Mesenchymal stem cell of the bone marrow (primary cell): ENCODE data around the genes KCNQ5 and COL12A1.

DNA sequence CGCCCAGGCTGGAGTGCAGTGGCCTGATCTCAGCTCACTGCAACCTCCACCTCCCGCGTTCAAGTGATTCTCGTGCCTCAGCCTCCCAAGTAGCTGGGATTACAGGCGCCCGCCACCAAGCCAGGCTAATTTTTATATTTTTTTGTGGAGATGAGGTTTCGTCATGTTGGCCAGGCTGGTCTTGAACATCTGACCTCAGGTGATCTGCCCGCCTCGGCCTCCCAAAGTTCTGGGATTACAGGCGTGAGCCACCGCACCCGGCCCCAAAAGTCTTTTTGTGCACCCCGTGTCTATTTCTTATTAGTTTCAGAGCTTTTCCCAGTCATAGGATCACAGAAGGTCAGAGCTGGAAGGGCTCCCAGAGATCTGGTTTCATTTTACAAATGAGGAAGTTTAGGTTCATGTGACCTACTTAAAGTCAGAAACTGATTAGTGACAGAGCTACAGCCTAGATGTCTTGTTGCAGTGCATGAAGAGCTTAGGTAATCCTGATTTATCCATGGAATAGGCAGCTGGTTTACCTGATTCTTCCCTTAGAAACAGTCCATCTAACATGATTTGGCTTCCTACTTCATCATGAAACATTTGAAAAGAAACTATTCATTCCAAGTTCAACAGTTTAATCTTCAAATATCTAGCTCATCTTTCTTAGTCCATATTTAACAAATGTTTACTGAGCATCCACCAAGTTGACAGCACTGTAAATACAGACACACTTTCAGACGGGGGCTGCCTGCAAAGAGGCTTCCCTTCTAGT is 1.5 kb upstream of the OGFRL1 start:
- CAGE, long polyA plus RNA, result no peak

DNA sequence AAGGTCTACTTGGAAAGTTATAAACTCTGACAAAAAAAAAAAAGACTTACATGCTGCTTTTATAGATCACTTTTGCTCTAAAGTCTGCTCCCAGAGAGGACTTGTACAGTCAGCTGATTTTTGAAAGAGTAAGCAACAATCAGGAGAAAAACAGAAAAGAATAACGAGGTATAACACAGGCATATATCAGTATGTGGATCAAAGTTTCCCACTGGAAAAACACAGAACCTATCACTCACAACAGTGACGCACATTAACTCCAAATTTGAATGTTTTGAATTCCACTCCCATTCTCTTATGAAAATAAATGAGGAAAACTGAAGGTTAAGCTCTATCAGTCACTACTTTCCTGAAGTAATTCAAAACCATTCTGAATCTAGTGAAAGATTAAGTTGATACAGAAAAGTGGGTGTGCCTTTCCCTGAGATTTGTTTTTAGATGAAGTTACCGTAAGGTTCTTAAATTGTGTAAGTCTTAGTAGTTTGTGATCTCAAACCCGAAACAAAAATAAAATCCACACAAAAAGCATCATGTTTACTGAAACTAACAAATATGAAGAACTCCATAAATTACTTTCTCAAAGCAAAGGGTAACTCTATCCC is 115.6 kb downstream of the OGFRL1 start:
- CAGE, long polyA plus RNA, result no peak

GRCh38 chr6:71417888-71418352 is 129.3 kb downstream of the OGFRL1 start:
- CAGE, long polyA plus RNA, result no peak

DNA sequence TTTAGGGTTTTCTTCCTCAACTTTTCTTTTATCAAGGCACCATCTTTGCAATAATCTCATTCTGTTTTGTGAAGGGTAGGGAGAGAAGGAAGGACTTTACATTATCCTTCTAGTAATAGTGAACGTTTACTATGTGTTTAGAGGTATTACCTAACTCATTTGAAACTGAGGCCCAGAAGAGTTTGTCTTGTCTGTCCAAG is 164.8 kb downstream of the RIMS1 start:
- CAGE, long polyA plus RNA, result no peak

DNA sequence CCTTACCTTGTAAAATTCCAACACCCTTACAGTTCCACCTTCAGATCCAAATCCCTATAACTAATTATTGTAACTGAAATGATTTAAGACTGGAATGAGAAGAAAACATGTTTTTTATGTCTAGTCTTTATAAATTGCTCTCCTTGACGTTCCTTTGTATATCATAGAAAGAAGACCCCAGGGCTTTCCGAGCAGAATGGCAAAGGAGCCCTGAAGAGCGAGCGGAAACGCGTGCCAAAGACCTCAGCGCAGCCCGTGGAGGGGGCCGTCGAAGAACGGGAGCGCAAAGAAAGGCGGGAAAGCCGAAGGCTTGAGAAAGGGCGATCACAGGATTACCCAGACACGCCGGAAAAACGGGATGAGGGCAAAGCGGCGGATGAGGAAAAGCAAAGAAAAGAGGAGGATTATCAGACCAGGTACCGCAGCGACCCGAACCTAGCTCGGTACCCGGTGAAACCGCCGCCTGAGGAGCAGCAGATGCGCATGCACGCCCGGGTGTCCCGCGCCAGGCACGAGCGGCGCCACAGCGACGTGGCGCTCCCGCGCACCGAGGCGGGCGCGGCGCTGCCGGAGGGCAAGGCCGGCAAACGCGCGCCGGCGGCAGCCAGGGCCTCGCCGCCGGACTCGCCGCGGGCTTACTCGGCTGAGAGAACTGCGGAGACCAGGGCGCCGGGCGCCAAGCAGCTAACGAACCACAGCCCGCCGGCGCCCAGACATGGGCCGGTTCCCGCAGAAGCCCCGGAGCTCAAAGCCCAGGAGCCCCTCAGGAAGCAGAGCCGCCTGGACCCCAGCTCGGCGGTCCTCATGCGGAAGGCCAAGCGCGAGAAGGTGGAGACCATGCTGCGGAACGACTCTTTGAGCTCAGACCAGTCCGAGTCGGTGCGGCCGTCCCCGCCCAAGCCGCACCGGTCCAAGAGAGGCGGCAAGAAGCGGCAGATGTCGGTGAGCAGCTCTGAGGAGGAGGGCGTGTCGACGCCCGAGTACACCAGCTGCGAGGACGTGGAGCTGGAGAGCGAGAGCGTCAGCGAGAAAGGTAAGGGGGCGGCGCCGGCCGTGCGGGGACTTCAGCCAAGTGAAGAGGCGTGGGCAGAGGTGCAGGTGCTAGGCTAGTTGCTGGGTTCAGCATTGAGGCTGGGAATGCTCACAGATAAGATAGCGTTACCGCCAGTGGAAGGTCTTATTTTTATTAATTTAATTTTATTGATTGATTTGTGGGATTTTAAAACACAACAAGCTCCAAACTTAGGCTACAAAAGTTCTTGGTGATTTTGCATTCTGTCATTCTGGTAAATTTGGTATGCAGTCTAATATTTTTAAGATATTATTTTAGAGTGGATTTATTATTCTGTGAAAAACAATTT is 296.2 kb downstream of the RIMS1 start:
- CAGE, long polyA plus RNA, result no peak

GRCh38 chr6:72274253-72274572 is 347.7 kb upstream of the KCNQ5 start:
- CAGE, long polyA plus RNA, result no peak

DNA sequence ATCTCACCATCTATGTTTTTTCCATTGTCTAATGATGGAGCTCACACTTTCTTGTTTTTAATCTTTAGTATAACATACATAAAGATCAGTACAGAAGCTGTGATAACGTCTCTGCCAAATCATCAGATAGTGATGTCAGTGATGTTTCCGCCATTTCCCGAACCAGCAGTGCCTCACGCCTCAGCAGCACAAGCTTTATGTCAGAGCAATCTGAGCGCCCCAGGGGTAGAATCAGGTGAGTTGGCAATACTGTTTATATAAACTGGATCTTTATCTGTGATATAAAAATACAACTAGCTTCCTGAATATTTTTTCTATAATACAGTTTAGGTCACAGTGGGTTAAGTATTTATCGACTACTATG is 308.4 kb upstream of the KCNQ5 start:
- CAGE, long polyA plus RNA, result no peak

DNA sequence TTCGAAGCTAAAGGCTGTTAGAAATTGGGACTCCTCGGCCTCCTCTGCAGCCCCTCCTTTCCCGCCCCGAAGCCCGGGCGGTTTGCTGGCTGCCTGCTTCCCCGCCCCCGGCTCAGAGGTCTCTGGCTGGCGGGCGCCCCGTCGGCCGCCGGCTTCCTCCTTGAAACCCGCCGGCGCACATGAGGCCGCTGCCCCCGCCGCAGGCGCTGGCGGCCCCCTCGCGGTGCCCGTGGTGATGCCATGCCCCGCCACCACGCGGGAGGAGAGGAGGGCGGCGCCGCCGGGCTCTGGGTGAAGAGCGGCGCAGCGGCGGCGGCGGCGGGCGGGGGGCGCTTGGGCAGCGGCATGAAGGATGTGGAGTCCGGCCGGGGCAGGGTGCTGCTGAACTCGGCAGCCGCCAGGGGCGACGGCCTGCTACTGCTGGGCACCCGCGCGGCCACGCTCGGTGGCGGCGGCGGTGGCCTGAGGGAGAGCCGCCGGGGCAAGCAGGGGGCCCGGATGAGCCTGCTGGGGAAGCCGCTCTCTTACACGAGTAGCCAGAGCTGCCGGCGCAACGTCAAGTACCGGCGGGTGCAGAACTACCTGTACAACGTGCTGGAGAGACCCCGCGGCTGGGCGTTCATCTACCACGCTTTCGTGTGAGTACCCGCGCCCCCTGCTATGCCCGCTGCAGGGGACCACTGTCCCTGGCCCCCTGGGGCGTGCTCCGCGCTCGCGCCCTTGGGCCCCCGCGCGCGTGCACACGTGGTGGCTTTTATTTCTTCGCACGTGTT is at the start of gene KCNQ5:
Gene KCNQ5, plus strand, starts transcription at position 115 of the 773 bp plus-strand sequence.
- CAGE, long polyA plus RNA, result no peak

DNA sequence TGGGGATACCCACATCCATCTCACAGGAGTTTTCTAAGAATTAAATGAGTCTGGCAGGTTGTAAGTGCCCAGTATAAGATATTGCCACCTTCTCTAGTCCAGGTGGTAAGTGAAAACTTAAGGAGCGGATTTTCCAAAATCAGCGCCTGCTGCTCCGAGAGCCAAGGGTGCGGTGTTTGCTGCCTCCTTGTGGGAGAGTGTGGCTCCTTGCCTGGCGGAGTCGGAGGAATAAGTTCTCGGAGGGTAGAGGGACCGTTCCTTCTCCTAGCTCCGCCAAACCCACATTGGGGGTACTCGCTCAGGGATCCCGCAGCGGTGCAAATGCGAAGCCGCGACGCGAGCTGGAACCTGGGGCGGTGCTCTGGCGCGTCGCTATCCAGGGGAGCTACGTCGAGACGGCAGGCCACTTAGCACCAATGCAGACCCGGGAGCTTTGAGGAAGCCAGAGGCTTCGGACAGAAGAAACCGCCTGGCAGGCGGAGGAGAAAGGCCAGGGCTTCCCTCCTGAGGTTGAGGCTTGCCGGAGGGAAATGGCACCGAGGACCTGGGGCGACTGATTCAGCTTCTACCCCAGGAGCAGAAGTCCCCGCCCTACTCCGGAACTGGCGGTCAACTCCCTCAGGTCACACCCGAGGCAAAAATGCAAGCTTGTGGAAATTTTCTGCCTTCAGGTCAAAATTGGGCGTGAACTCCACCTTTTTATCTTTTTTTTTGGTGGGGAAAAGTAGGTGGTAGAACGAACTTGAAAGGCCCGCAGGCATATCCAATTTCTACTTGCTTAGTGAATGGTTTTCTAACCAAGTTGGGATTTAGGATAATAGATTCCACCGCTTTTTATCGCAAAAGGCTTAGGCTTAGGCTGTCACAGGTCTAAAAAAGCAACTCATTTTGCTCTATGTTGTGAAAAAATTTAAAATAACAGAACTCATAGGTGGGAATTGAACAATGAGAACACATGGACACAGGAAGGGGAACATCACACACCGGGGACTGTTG is 5.6 kb upstream of the DDX43 start:
- CAGE, long polyA plus RNA, result no peak

DNA sequence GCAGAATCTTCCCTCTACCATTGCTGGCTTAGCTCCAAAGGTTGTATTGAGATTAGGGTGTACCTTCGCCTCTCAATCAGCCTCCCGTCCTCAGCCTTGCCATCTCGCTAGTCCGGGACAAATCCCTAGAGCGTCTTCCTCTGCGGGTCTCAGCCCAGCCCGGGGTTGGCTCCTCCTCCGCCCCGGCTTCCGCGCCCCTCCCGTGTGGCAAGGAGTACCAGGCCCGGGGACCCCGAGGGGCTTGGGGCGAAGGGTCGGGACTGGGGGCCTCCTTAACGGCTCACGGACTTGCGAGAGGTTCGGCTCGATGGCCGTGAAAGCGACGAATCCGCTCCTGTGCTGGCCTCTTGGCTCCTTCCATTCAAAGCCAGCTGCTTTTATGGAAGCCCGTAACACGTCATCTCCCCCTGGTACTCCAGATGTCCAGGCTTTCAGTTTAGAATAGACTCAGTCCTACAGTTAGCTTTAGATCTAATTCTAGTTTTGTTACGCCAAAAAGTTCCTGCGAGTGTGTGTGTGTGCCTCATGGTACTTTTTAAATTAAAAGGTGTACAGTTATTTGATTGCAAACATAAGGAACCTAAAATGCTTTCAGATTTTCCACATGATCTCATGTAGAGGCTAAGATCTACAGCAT is 730 bp upstream of the EEF1A1 start:
- CAGE, long polyA plus RNA, result no peak

- CAGE, long polyA plus RNA, result no peak
These were observed 58.5 kb upstream of the EEF1A1 start for GRCh38 chr6:73579221-73579871.

- CAGE, long polyA plus RNA, result no peak
These were observed 3.3 kb downstream of the COL12A1 start for GRCh38 chr6:75202528-75203048.

DNA sequence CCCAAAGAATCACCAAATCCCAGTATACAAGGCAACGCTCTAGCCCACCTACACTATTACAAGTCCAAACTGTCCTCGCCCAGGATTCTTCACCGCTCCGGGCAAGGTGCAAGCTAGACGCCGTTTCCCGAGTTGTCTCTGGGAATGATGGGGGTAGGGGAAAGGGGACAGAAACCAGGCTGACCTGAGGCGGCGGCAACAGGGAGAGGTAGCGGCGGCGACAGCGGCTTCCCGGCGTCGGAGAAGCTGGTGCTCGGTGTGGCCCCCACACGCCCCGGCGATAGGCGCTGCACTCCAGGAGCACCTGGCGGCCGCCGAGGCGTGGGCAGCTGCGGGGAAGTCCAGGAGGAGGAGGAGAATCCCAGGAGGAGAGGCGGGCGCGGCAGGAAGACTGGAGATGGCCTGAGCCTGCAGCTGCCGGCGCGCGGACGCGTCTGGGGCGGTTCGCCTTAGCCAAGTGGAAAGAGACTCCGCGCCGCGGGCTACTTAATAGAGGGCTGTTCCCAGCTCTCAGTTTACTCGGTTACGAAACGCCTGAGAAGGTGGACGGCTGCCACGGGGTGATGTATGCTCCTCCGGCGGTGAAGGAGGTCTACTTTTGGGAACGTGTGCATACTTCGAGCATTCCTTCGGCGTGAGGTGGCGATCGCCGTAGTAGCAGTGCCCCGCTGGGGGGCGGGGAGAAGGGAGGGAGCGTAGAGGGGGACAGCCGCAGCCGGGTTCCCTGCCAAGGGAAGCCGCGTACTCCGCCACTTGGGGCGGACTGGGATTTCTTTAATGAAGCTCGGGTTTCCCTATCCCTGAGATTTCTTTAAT is at the start of gene COL12A1:
Gene COL12A1, minus strand, starts transcription at position 461 of the 816 bp plus-strand sequence.
- CAGE, long polyA plus RNA, result no peak

GRCh38 chr6:75467298-75467715 is 26.3 kb downstream of the FILIP1 start:
- CAGE, long polyA plus RNA, result no peak

DNA sequence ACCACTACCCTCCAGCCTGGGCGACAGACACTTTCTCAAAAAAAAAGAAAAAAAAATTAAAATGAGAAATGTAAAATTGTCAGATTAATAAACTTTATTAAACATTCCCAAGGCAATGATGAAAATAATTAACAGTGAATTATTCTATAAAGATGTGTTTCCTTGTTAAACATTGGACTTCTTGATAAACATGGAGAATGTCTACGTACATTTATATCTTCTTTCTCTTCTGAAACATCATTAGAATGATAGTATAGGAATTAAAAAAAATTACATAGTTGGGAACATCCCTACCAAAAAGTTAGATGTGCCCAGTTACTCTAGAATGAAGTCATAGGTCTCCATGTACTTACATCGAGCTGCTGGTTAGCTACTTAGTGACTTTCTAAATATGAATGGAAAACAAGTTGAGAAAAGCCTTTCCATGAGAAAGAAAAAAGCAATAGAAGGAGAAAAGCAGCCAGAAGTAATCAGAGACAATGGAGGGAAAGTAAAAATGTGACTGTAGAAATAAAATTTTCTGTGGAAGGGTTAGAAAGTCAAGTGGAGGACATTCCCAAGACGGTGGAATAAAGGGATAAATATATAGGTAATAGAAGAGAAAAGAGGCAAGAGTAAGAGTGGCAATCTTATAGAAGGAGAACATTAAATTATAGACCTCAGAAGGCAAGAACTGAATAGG is 44.7 kb downstream of the MYO6 start:
- CAGE, long polyA plus RNA, result no peak

GRCh38 chr6:75908494-75908923 is 159.5 kb downstream of the MYO6 start:
- CAGE, long polyA plus RNA, result no peak

- CAGE, long polyA plus RNA, result no peak
These were observed 488.8 kb upstream of the IMPG1 start for GRCh38 chr6:76561045-76561839.

DNA sequence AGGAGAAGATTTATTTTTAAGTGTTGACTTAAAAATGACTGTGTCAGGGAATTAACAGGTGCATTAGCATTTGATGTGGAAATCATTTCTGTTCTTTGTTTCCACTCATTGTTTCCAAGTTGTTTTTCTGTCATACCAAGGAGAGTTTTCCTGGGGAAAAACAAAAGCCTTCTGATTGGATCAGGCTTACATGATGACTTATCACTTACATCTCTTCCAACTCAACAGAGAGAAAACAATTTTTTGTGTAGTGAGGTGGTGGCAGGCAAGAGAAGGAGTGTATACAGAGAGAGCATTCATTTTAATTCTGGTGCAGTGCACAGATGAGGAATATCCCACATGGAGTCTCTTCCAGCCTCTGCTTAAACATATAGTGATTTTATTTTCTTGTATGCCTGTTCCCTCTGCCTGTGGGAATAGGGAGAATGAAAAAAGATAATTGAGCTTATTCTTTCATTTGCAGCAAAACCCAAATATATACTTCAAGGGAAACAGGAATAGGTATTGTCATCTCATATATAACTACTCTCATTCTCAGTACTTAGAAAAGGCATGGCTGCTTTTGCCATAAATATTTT is 686.2 kb downstream of the HTR1B start:
- CAGE, long polyA plus RNA, result no peak

DNA sequence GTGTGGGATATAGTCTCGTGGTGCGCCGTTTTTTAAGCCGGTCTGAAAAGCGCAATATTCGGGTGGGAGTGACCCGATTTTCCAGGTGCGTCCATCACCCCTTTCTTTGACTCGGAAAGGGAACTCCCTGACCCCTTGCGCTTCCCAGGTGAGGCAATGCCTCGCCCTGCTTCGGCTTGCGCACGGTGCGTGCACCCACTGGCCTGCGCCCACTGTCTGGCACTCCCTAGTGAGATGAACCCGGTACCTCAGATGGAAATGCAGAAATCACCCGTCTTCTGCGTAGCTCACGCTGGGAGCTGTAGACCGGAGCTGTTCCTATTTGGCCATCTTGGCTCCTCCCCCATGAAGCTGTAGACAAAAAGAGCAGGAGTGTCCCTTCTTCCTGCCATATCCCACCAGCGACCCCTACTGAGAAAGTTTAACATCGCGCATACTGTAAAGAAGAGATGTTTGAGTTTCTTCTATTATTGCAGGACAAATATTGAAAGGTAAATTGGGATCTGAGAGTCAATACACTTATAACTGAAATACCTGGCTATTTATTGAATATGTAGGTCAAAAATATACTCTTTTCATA is 586.5 kb downstream of the HTR1B start:
- CAGE, long polyA plus RNA, result no peak

GRCh38 chr6:79025797-79026404 is 52.2 kb downstream of the PHIP start:
- CAGE, long polyA plus RNA, result no peak